Neural progenitor cell (in vitro differentiated cells): ENCODE results near the gene CALN1.

DNA sequence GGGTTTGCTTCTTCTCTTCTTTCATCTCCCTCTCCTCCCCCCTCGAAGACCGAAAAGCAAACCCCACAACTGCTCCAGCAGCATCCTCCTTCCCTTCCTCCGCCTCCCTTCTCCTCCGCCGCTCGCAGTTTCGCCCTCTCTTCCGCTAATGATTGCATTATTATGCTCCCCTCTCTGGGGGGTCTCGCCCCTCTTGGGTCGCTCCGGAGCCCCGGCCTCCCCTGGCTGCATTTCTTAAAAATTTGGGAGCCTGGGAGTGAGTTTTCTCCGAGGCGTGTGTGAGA lies 467 bp downstream of the AUTS2 start:
- RAMPAGE, long total RNA: no peak

DNA sequence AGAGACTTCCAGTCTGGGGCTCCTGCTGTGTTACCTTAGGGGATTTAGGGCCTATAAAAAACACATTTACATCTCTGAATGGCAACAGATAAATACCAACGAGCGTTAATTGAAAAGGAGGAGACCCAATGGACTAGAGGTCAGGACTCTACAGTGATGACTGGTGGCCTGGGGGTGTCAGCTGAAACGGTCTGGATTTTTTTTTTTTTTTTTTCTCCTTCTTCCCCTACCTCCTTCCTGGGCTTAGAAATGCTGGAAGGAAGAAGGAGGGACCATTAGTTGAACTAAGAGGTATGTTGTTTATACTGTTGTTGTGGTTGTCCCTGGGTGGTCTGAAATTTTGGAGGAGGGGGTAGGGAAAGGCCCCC lies 47.5 kb downstream of the AUTS2 start:
- RAMPAGE, long total RNA: no peak

GRCh38 chr7:69719485-69720099 lies 121.3 kb downstream of the AUTS2 start:
- RAMPAGE, long total RNA: no peak

GRCh38 chr7:69755534-69756326 lies 157.5 kb downstream of the AUTS2 start:
- RAMPAGE, long total RNA: no peak

GRCh38 chr7:70506139-70506338 lies 625.9 kb upstream of the GALNT17 start:
- RAMPAGE, long total RNA: no peak

- RAMPAGE, long total RNA: no peak
These were observed 536.6 kb upstream of the GALNT17 start for GRCh38 chr7:70595342-70595663.

DNA sequence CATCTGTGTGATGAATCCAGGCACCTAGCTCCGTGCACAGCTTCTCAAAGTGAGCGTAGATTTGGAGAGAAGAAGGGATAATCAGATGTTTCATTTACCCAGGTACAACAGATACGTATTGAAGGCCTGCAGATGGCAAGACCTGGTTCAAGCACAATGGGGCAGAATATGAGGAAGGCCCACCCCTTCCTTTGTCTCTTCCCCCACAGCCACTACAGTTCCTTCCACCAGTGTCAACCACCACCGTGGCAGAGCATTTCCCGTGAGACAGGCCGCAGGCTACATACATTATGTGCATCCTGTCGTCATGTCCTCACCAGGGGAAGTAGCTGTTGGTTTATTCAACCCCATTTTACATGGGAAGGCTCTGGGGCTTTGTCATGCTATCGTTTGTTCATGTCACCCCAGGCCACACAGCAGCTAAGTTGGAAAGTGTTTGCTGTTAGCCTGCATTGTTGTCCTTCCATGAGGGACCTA lies 471.5 kb upstream of the GALNT17 start:
- RAMPAGE, long total RNA: no peak

GRCh38 chr7:70729370-70730101 lies 402.4 kb upstream of the GALNT17 start:
- RAMPAGE, long total RNA: no peak

GRCh38 chr7:71198564-71199415 lies 66.8 kb downstream of the GALNT17 start:
- RAMPAGE, long total RNA: no peak

GRCh38 chr7:71303409-71303777 lies 171.4 kb downstream of the GALNT17 start:
- RAMPAGE, long total RNA: no peak

DNA sequence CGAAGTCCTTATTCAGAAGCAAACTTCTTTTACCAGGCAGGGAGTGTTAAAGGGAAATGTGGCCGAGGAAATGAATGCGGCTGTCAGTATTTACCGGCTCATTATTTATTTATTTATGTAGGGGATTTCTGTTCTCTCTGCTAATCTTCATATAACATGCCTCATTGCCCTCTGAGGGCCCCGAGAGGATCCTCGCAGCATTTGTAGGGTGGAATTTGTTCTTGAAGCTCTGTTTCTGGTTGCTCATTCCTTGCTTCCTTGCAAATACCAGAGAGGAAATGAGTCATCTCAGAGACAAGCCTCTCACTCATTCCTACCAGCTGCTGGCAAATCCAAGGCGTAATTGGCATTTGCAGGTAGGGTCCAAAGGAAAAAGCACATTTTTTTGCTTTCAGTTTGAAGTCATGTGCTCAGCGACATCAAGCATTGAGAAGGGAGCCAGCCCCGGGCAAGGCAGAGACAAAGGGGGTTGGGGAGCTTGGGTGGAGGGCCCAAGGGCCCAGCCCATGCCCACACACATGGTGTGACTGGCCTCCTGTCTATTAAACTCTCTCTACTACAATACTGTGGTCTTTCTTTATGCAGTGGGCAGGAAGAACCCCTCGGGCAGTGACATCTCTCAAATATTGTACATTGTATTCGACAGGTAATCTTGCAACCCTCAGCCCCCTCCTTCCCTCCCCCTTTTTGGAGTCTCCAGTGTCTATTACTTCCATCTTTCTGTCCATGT lies 501.7 kb downstream of the GALNT17 start:
- RAMPAGE, long total RNA: no peak

- RAMPAGE, long total RNA: no peak
These were observed at the start of gene CALN1 for GRCh38 chr7:72412063-72412685. Gene CALN1, minus strand, starts transcription at chr7:72412338.

GRCh38 chr7:72732029-72732244 lies 96.1 kb downstream of the TYW1B start:
- RAMPAGE, long total RNA: no peak

- RAMPAGE, long total RNA: no peak
These were observed 14.3 kb upstream of the POM121 start for GRCh38 chr7:72910457-72911157.

DNA sequence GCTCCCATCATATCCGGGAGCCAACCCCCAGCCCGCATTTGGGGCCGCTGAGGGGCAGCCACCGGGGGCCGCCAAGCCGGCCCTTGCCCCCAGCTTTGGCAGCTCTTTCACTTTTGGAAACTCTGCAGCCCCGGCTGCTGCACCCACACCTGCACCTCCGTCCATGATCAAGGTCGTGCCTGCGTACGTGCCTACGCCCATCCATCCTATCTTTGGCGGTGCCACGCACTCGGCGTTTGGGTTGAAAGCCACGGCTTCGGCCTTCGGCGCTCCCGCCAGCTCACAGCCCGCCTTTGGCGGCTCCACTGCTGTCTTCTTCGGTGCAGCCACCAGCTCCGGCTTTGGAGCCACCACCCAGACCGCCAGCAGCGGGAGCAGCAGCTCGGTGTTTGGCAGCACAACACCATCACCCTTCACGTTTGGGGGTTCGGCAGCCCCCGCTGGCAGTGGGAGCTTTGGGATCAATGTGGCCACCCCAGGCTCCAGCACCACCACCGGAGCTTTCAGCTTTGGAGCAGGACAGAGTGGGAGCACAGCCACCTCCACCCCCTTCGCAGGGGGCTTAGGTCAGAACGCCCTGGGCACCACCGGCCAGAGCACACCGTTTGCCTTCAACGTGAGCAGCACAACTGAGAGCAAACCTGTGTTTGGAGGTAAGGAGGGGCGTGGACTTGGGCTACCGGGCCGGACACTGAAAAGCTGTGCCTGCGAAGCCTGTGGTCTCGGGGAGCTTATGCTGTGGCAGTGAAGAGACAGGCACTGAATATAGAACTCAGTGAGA lies 18.2 kb downstream of the POM121 start:
- RAMPAGE, long total RNA: no peak

DNA sequence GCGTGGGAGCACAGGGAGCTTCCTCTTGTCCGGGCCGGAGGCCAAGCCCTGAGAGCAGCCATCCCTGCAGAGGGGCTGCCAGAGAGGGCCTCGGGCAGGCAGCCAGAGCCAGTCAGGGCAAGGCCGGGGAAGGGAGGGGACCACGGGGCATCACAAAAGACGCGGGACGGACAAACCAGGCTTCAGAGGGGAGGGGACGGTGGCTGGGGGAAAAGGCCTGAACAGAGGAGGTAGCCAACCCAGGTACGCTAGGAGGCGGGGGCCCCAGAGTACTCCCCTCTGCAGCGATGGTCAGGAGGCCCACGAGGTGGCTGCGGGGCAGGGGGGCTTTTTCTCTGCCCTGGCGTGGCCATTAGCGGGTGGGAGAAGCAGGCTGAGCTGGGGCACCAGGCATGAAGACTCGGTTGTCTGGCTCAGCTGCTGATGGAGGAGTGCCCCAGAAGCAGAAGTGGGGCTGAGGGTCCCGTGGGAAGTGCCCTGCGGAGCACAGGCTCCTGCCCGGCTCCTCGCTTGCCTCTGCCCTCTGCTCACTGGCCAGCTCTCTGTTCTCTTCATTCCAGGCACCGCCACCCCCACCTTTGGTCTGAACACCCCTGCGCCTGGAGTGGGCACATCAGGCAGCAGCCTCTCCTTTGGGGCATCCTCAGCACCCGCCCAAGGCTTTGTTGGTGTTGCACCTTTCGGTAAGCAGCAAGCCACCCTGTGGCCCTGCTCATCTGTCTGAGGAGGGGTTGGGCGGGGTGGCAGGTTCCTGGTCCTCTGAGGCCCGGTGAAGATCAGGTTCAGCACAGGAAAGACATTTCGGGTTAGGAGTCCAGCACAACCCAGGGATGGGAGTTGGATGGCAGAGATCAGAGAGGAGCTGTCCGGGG lies 20.4 kb downstream of the POM121 start:
- RAMPAGE, long total RNA: no peak

DNA sequence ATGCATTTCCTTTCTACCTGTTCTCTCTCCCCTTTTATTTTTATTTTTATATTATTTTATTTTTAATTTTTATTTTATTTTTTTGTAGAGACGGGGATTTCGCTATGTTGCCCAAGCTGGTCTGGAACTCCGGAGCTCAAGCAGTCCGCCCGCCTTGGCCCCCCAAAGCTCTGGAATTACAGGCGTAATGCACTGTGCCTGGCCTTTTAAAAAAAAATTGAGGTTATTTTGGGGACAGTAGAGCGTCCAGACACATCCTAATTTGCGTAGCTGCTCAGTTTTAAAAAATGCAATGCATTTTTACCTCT lies 23.1 kb downstream of the SPDYE8 start:
- RAMPAGE, long total RNA: no peak

DNA sequence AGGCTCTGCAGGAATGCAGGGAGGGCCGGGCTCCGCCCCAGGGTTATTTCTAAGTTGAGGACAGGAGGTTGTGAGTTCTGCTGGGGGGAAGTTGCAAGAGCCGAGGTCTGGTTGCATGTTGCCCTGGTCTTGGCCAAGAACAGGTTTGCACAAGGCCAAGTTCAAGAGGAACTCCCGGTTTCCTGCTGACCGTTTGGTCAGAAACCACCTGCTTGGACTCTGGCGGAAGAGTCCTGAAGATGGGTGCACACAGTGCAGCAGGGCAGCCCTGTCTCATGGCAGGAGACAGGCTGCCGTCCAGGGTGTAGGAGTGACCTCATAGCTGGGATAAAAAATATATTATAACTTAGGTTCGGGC lies 72.7 kb downstream of the NSUN5 start:
- RAMPAGE, long total RNA: no peak

DNA sequence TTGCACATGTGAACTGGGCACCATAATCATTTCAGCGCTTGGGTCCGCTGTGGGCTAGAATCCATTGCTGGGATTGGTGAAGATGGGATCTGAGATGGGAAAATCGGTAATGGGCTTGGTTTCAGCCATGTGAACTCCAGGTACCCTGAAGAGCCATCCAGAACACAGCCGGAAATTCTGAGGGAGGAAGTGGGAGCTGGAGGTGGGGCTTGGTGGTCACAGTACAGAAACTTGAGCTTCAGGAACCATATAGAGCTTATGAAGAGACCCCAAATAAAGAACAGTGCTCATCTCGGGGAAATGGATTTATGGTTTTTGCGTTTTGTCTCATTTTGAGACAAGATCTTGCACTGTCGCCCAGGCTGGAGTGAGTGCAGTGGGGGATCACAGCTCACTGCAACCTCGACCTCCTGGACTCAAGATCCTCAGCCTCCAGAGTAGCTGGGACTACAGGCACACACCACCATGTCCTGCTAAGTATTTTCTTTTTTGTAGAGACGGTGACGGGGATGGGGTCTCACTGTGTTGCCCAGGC lies 3.5 kb upstream of the BAZ1B start:
- RAMPAGE, long total RNA: no peak

DNA sequence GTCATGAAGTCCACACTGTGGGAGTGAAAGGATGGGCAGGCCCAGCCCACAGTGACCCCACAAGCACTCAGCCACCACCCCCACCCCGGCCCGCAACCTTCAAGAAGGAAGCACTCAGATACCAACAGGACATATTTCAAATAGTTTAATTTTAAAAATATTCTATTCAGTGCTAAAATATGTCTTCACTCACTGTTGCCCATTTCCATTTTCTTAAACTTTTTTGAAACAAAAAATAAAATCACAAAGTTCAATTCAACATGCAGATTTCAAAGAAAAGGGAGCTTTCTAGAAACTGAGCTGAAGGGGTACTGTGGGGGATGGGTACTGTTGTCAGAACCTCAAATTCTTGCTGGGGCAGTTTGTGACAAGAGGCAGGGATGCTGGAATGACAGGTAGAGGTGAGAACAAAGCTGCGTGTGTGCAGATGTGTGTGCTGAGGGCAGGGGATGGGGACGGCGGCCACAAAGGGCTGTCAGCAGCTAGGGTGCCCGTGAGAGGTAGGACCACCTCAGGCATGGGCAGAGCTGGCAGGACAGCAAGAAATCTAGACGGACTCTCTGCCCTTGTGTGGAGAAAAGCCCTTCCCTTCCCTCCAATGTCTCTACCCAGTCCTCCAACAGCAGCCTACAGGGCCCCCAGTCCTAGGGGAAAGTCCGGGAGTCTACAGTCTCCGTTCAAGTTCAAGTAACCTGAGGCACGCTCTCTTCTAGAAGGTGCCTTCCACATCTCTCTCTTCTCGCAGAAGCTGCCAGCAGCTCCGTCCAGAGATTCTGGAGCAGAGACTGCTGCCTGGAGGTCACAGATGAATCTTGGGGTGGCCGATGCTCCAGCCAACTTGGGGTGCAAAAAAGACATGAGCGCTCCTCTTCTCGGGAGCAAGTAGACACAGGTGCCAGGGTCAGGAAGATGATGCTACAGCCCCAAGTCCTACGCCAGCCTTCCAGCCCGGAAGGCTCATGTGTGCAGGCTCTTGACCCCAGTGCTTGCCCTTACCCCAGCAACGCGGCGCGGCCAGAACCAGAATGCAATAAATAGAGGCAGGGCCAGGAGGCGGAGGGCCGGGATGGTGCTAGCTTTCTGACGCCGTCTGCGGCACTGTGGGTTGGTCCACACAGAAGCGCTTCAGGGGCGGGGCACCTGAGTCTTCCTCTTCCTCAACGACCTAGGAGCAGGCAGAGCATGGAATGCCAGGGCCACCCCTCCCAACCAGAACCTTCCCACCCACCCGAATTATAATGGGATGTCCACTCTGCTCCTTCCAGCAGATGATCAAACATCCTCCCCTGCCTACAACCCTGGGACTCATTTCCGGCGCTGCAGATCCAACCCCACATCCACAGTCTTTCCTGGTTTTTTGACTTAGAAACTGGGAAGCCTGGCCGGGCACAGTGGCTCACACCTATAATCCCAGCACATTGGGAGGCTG lies 14.6 kb upstream of the BAZ1B start:
- RAMPAGE, long total RNA: no peak